ENCODE results near the gene TH.

DNA sequence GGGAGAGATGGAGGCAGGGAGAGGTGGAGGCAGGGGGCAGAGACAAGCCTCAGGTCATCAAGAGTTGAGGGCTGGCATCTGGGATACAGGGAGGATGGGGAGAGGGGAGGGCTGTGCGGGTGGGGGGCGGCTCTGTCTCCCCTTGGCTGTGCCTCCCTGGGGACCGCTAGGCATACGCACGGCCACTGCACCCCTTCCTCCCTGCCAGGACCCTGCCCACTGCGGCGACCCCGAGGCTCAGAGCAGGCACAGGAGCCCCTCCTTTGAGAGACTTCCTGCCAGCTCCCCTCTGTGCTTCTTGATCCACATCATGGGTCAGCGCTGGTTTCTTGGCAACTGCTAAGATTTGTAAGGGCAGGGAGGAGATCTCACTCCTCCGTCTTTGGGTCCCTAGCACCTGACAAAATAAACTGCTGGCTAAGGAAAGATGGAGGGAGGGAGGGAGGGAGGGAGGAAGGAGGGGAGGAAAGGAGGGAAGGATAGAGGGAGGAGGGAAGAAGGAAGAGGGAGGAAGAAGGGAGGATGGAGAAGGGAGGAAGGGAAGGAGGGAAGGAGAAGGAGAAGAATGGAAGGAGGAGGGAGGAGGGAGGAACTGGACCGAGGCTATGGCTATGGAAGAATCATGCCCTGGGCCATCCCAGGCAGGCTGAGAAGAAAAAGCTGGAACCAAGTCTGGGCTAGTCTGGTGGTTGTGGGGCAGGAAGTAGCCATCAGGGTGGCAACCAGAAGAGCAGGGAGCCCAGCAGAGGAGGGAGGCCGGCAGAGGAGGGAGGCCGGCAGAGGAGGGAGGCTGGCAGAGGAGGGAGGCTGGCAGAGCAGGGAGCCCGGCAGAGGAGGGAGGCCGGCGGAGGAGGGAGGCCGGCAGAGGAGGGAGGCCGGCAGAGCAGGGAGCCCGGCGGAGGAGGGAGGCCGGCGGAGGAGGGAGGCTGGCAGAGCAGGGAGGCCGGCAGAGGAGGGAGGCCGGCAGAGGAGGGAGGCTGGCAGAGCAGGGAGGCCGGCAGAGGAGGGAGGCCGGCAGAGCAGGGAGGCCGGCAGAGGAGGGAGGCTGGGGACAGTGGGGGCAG, 18.3 kb downstream of the PRR33 start:
- PRO-cap: no peak
- RRBS: 36% methylated on average over 3 of the region's 27 CpGs

GRCh38 chr11:1887092-1887659, 4.5 kb downstream of the PRR33 start:
- PRO-cap: no peak
- RRBS: no CpG with 5 or more reads among the region's 7 CpGs

DNA sequence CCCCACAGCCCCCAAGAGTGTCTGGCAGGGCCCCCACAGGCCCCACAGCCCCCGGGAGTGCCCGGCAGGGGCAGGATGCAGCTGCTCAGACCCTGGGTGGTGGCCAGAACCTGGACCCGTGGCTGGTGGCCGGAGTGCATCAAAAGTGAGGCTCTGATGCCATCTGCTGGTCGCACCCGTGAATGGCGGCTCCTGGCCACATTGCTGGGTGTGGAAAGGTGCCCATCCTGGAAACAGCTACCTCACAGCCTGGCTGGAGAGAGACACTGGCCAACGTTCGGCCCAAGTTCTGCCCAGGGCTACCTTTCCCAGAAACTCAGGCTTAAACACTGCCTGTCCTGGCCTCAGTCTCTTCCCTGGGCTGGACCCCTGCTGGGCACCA, 4.5 kb downstream of the INS start:
- PRO-cap: no peak
- RRBS: 1% methylated on average over 3 of the region's 9 CpGs

- PRO-cap: no peak
- RRBS: no CpG with 5 or more reads among the region's 7 CpGs
Measured at GRCh38 chr11:2171748-2171947, at the start of gene TH. TSS of gene TH (minus strand) at chr11:2171815.

DNA sequence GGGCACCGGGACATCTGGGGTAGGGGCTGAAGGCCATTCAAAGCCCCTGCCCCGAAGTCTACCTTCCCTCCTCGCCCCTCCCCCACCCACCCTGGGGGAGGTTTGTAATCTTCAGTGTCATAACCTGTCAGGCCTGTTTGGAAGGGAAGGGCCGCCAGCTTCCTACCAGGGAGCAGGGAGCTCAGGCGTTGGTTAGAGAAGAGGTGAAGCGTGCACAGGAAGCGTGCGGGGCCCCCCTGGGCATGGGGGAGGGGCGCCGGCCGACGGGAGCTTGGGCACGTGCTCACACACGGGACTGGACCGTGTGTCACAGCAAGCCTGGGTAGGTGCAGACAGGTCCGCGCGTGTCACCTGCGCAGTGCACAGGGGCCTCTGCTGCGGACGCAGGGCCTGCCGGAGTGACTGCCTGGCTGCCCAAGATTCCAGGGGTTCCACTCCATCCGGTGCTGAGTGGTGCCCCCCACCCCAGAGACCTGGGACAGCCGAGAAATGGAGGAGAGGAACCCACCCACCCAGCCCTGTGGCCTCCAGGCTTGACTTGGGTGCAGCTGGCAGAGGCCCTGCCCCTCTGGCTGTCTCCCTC, 30.9 kb upstream of the TH start:
- PRO-cap: no peak
- RRBS: 14% methylated on average over 1 of the region's 24 CpGs

GRCh38 chr11:2203810-2204654, 32.4 kb upstream of the TH start:
- PRO-cap: no peak
- RRBS: no CpG with 5 or more reads among the region's 20 CpGs

DNA sequence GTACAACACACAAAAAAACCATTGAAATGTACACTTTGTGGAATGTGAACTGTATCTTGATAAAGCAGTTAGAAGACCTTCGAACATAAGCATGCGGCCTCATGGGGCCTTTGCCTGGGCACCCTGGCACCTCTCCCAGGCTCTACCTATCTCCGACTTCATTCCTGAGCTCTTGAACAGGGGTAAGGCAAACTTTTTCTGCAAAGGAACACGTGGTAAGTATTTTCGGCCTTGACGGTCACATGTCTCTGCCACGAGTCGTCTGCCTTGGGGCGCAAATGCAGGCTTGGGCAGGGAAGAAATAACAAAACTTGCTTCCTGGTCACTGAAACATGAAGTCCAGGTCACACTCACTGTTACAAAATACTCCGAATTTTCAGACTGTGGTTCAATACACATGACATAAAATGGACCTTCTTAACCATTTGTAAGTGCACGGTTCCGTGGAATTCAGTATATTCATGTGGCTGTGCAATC, 3.4 kb upstream of the ASCL2 start:
- PRO-cap: no peak
- RRBS: no CpG with 5 or more reads among the region's 12 CpGs

DNA sequence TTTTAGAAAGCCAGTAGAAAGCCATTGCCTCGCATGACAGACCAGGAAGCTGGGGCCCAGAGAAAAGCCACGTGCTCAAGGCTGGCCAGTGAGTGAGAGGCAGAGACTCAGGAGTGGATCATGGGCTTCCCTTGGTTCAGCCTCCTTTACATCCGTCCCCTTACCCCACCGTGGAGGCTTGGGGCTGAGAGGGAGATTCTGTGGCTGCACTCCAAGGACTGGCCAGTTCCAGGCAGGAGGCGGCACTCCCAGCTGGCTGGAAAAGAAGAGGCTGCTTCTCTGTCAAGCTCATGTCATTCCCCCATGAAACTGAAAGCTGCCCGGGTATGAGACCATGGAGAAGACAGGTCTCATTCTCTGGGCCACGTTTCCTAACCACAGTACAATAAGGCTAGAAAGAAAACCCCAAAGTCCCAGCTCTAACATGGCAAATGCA, 6.6 kb upstream of the ASCL2 start:
- PRO-cap: no peak
- RRBS: no CpG with 5 or more reads among the region's 7 CpGs

- PRO-cap: no peak
- RRBS: no CpG with 5 or more reads among the region's 8 CpGs
Measured at GRCh38 chr11:2307030-2307340, 5.2 kb downstream of the TSPAN32 start.

DNA sequence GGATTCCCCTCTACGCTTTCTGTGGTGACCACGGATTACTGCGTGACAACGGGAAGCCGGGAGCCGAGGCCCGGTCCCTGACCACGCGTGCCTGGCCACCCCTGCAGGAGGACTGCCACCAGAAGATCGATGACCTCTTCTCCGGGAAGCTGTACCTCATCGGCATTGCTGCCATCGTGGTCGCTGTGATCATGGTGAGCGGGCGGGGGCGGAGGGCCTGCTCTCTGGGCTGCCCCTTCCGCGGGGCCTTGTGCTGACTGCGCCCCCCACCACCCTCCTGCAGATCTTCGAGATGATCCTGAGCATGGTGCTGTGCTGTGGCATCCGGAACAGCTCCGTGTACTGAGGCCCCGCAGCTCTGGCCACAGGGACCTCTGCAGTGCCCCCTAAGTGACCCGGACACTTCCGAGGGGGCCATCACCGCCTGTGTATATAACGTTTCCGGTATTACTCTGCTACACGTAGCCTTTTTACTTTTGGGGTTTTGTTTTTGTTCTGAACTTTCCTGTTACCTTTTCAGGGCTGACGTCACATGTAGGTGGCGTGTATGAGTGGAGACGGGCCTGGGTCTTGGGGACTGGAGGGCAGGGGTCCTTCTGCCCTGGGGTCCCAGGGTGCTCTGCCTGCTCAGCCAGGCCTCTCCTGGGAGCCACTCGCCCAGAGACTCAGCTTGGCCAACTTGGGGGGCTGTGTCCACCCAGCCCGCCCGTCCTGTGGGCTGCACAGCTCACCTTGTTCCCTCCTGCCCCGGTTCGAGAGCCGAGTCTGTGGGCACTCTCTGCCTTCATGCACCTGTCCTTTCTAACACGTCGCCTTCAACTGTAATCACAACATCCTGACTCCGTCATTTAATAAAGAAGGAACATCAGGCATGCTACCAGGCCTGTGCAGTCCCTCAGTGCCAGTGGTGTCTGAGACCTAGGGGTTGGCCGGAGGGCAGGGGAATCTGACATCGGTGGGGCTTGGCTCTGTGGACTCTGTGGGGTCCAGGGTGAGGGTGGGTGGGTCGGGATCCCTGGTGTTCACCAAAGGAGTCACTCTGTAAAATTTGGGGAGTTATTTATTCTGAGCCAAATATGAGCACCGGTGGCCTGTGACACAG, 3.7 kb upstream of the TSSC4 start:
- PRO-cap: no peak
- RRBS: 97% methylated on average over 9 of the region's 46 CpGs

DNA sequence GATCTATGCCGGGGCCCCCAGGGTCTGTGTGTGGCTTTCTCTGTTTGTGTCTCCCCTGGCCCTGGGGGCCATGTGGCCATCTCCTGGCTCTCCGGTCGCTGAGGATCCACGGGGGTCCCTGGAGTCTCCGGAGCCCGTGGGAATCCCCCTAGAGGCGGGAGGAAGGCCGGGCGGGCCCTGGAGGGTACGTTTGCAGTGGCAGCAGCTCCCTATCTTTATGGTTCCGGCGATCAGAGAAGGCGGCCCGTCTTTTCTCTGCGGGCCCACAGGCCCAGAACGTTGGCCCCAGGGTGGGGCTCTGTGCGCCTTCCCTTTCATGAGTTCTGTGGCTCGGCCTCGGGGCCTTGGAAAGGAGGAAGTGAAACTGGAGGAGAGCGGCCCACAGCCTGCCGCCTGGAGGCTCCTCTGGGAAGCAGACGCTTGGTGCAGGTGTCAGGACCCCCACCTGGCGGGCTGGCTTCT, 82.1 kb downstream of the KCNQ1 start:
- PRO-cap: no peak
- RRBS: 60% methylated on average over 9 of the region's 23 CpGs

GRCh38 chr11:2566292-2566812, 121.5 kb downstream of the KCNQ1 start:
- PRO-cap: no peak
- RRBS: no CpG with 5 or more reads among the region's 15 CpGs

- PRO-cap: no peak
- RRBS: 95% methylated on average over 1 of the region's 23 CpGs
Measured at GRCh38 chr11:2575068-2575354, 130.2 kb downstream of the KCNQ1 start.

DNA sequence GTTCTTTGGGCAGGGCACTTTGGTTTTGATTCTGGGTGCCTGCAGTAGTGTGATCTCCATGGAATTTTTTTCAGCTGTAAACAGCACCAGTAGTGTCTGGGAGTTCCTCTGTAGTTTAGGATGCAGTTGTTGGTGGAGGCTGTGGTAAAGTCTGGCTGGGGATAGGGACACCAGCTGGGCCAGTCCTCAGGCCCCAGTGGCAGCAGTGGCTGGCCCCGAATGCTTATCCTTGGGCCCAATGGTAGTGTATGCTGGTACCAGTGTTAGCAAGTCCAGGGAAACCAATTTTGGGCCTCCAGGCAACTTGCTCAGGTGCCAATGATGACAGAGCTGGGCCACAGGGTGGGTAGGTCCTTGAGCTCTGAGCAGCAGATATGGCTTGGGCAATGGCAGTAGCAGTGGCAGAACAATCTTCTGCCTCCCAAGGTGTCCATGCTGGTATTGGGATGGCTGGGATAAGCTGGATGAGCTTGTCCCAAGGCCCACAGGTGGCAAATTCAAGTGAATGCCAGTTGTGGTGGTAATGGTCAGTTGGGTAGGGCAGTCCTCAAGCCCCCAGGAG, 200.0 kb downstream of the KCNQ1 start:
- PRO-cap: no peak
- RRBS: no CpG with 5 or more reads among the region's 1 CpG

GRCh38 chr11:2649038-2649559, 204.3 kb downstream of the KCNQ1 start:
- PRO-cap: no peak

DNA sequence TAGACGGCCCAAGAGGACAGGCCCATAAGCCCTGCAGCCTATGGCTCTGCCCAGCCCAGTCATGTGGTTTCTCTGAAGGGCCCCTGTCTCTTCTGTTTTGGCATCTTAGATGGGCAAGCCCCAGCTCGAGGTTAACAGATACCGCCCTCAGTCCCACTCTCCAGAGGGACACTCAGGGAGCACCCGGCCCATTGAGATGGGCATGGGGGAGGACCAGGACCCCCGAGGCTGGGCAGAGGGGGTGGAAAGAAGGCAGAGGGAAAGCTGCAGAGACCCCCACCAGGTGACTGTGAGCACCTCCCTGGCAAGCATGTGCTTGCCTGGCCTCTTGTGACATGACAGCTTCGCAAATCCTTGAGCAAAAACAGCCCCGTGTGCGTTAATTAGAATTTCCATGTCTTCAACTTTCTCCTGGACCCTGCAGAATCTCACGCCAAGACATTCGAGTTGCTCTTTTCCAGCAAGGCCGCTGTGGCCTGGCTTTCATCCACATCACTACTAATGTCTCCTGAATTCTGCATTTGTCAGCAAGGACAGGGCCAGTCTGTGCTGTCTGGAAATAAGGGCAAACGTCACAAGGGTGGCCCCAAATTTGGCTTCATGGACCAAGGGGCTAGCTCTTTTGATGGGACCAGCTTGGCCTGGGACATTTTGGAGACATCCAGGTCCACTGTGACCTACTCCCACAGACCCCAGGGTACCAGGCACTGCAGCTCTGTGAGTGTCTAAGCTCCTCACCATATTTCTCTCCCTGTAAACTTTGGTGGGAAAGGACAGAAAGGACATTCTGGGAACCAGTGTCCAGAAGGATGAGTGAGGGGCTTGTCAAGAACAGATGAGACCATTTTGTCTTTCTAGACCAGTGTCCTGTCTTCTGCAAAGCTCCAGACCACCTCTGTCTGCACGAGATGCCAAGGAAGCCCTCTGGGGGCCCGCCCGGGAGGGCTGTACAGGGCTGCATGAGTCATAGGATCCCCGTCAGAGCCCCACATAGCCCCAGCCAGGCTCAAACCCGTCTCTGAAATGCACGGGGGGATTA, 219.2 kb downstream of the CDKN1C start:
- PRO-cap: no peak
- RRBS: no CpG with 5 or more reads among the region's 18 CpGs

GRCh38 chr11:2699567-2700561, 185.7 kb downstream of the CDKN1C start:
- PRO-cap: bidirectional peak, plus-strand start at chr11:2700213, minus-strand start at chr11:2699994
- RRBS: 21% methylated on average over 28 of the region's 111 CpGs

DNA sequence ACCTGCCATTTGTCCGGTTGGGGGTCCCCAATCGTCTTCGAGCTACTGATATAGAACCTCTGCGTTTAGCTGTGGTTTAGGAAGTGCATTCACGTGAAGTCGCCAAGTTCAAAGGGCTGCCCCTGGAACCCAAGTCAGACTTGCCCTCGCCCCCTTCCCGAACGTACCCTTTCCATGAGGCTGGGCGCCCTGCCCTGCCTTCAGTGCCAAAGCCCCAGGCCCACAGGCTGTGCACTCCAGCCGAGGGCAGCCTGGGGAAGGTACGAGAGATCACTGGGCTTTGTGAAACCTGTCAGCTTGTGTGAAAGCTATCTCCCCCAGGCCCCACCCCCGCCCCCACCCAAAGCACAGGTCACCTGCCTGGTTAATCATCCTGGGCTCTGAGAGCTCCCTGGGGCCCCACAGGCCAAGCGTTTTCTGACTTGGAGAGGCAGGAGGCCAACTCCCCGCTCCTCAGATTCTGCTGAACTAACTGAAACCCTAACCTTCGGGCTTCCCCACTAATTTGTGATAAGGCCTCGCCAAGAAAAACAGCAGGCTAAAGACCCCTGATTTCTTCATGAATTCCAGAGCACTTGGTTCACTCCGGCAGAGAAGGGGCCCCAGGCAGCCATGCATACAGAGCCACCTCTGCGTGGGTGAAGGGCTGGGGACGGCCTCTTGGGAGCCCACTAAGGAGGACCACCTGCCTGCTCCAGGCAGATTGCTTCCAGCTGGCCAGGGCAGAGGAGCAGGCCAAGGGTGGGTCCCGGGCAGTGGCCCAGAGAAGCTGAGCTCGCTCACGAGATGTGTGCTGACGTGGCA, 159.9 kb downstream of the CDKN1C start:
- PRO-cap: no peak
- RRBS: no CpG with 5 or more reads among the region's 24 CpGs

GRCh38 chr11:2828550-2829103, 56.9 kb downstream of the CDKN1C start:
- PRO-cap: no peak
- RRBS: no CpG with 5 or more reads among the region's 3 CpGs

- PRO-cap: no peak
- RRBS: no CpG with 5 or more reads among the region's 18 CpGs
Measured at GRCh38 chr11:2868082-2868604, 17.4 kb downstream of the CDKN1C start.